Left common carotid artery plus branches (tissue), 1 donor: ENCODE results near the gene HTR2B.

- PRO-cap, result no peak
Observed at GRCh38 chr2:229300358-229300712, 29.2 kb upstream of the PID1 start.

GRCh38 chr2:229300713-229300982, 29.6 kb upstream of the PID1 start:
- PRO-cap, result no peak

GRCh38 chr2:229339580-229339836, 68.4 kb upstream of the PID1 start:
- PRO-cap, result no peak

GRCh38 chr2:229407053-229407626, 136.1 kb upstream of the PID1 start:
- PRO-cap, result no peak

DNA sequence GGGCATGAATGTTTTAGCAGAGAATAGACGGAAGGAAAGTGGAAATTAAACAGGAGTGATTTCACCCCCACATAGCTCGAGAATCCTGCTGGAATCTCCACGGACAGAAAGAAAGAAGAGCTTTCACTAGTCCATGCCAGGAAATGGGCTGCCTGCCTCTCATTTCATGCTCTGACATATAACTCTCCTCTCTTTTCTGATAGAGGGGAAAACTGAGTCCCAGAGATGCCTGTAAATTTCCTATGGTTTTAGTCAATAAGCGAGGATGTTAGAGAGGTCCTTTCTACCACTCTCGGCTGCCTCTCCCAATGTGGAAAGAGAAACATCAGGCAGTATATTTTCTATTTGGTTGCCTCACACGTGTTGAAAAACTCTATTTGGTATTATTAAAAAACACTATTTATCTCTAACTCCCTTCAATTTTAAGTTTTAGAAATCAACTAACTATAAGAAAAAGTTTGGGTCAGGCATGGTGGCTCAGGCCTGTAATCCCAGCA, 173.1 kb upstream of the PID1 start:
- PRO-cap, result no peak

DNA sequence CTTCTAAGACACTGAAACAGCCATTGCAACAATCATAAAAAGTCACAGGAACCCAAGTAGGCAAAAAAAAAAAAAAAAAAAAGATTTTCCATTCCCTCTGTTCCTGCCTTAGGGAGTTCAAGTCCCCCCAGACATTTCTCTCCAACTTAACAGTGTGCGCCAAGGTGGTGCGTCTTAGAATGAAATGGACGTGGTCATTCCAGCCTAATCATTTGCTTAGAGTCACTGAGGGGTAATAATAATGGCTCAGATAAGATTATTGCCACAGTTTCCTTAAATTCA, 171.7 kb downstream of the DNER start:
- PRO-cap, result no peak

DNA sequence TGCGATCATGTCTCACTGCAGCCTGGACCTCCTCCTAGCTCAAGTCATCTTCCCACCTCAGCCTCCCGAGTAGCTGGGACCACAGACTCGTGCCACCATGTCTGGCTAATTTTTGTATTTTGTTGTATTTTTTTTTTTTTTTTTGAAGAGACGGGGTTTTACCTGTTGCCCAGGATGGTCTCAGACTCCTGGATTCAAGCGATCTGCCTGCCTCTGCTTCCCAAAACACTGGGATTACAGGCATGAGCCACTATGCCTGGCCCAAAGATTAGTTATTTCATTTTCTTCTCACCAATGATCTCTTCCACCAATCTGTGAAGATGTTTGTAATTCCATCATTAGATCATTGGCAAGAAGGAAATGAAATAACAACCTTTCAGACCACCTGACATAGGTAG, 17.9 kb upstream of the SLC16A14 start:
- PRO-cap, result no peak

DNA sequence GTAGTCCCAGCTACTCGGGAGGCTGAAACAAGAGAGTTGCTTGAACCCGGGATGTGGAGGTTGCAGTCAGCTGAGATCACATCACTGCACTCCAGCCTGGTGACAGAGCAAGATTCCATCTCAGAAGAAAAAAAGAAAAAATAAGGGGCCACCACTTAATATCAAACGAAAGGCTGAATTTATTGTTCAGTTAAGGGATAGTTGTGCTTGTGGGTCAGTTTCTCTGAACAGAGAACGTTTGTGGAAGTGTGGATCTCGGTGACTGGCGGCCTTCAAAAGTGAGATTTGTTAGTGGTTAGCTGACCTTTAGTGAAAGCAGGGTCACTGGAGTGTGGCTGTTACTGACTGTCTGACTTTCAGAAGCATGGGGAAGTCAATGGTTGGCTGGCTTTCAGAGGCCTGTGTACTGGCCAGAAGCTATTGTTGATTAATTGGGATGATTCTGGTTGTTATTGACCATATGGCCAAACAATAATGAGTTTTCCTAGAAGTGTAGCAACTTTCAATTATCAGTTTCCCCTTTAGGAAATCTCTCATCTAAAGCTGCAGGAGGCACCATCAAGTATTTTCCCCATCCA, 32.2 kb downstream of the SP140 start:
- PRO-cap, result no peak

DNA sequence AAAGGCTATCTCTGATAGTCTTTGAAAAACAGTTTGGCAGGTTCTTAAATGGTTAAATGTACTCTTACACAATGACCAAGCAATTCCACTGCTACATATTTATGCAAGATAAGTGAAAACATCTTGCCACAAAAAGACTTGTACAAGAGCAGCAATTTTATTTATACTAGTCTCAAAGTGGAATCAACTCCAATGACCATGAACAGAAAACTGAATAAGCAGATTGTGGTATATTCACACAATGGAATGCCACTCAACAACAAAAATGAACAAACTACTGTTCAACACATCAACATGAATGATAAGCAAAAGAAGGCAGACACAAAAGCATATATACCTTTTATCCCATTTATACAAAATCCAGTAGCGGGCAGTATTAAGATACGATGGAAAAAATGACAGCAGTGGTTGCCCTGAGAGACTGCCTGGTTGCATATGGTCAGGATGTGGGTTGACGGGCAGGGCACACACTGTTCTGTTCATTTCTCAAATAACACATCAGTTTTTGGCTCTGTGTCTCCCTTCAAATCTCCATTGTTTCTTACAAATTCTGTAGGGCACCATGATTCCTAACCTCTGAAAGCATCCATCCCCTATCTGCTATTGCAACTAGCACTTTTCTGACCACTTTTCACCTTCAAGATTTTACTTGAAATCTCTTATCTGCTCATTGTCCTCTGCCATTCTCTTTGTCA, 25.4 kb downstream of the SP100 start:
- PRO-cap, result no peak

DNA sequence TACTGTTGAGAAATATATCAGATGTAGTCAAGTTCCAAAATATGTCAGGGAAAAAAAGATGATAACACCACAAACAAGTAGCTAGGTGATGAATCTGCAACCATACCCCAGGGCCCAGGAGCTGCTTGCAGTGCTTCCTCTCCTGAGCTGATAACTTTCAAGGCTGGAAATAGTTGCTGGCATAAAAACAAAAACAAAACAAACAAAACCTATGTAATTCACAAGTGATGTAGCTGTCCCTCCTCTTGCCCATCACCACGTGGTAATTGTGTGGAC, 82.6 kb downstream of the SP100 start:
- PRO-cap, result no peak

DNA sequence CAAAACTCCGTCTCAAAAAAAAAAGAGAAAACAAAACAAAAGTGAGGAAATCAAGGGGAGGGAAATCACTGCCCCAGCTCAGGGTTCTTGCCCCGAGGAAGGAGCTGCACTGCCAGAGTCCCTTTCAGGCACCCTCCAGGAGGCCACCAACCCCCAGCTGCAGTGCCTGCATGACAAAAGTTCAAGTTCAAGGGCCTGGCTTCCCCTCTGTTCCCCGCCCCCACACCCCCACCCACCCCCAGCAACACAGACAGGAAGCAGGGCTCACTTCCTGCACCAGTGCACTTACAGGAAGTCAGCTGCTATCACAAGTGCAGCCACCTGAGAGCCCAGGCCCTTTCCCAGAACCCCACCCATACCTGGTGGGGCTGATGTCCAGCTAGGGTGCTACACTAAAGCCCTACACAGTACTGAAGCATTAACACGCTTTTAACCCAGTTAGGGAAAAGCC, 110.1 kb upstream of the CAB39 start:
- PRO-cap, result no peak

- PRO-cap, result no peak
Observed at GRCh38 chr2:230865815-230866720, 1.3 kb downstream of the ITM2C start.

GRCh38 chr2:230870603-230871493, 6.1 kb downstream of the ITM2C start:
- PRO-cap, result no peak

- PRO-cap, result no peak
Observed at GRCh38 chr2:230956756-230957260, 31.8 kb upstream of the GPR55 start.

- PRO-cap, result no peak
Observed at GRCh38 chr2:231110688-231111004, 14.2 kb downstream of the HTR2B start.

DNA sequence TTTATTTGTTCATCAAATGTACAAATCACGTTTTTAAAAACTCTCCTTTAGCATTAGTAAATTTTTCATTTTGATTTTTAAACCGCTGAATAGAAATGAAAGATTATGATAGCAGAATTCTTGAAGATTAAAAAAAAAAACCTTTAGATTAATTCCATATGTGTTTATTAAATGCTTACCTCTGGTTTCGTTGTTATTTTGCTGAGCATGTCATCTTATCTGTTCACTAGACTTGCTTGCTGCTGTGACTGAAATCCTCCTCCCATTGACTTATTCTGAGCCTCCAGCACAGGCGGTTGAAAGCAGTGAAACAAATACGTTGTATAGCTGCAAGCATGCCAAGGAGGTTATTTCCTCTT, at the start of gene HTR2B:
Gene HTR2B (minus strand): TSS at position 250 of the 359 bp plus-strand sequence.
- PRO-cap, result no peak

DNA sequence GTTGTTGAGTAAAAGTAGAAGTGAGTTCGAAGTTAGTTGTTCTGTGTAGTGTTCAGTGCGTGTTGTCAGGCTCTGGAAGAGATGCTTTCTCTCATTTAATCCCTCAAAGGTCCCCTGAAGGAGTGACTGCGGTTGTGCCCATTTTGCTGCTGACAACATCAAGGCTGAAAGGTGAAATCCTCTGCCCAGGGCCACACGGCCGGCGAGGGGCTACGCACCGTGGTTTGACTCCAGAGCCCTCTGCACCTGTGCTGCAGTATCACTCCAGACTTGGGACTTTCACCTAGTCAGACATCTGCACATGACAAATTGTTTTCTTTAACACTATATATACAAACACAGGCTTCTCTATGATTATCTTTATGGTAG, 90.1 kb downstream of the ARMC9 start:
- PRO-cap, result no peak

GRCh38 chr2:231299347-231299921, 96.1 kb upstream of the B3GNT7 start:
- PRO-cap, result no peak

DNA sequence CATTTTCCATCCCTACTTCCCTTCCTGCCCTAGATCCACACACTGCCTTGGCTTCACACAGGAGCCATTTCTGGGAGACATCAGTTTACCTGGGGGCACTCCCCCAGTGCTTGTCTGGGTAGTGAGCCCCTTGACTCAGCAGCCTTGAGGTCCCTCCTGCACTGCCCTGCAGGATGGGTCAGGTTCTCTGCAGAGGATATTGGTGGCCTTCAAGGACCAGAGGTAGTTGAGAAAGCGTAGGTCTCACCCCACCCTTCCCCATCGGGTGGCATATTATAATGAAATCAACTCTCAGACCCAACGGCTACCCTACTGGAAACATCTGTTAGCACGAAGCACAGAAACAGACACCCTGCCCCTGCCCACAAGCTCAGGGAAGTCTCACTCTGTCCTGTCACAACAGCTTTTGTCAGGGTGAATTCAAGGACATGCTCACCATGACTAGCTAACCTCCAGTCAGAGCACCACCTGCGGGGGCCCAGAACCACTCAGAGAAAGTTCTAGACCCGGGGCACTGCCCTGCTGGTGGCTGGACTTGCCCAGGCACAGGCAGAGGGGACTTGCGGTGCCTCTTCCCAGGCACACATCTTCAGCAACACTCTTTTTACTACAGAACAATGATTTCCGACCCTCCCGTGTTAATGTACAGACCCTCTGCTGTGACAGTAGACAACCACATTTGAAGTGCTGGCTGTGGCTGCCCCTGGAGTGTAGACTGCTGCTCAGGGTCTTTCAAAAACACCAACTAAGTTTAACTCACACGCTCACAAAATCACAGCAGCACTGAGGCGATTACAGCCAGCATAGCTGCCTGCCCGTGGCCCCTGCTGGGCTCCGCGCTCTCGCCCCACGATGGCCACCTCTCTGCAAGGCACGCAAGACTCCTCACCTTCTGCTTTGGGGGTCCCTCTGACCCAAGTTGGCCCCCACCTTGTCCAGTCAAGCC, 3.4 kb upstream of the B3GNT7 start:
- PRO-cap, result no peak

DNA sequence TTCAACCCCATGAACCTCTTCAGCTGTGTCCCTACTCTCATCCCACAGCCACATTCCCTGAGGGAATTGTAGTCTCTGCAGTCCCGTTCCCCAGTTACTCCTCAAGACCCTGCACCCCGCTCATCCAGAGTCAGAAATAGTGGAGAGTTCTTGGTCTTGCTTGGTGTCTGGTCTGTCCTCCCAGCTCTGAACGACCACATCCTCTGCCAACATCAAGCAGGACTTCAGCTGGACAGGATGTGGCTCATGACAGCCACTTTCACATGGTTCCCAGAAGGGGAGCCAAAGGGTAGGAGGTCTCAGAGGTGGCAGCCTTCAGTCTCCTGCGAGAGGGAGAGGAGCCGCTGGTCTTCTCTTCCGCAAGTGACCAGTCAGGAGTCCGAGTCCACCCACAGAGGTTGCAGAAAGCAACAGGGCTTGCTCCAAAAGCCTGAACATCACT, 29.8 kb downstream of the B3GNT7 start:
- PRO-cap, result no peak